Cardiac atrium fibroblast (primary cell): ENCODE measurements around the genes PCNA and FERMT1.

GRCh38 chr20:4698985-4700245, 13.2 kb downstream of the PRNP start:
- RAMPAGE, long total RNA, result no peak

GRCh38 chr20:4703622-4704355, 17.5 kb downstream of the PRNP start:
- RAMPAGE, long total RNA, result no peak

DNA sequence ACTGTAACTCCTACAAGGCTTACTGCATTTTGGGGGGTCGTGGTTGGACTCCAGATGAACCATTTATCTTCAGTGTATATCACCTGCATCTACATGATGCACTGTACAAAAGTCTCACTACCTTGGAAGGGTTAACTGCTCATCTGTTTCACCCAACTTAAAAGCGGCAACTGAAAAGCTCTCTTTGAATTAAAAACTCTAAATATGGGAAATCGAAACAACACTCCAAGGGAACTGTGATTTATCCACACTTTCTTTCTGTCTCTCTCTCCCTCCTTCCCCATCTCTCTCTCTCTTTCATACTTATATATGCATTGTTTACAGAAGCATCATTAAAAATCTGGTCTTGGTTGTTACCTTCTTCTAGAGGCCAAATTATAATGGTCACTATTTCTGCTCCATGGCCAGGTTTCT, 44.7 kb downstream of the RASSF2 start:
- RAMPAGE, long total RNA, result no peak

DNA sequence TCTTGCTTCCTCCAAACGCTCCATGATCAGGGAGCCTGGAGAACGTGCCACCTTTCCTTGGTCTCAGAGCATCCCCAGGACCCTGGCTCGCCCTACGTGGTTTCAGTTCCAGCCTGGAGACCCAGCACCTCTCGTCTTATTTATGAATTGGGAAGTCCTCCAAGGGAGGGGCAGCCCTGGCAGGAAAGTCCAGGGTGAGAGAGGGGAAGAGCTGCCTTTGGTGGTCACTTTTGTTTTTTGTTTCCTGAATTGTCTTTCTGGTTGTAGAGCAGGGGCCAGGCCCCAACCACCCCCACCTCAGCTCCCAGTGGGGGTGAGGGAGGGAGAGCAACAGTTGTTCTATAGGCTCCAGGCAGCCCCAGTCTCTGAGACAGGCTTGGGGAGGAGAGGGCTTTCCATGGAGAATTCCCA, 12.9 kb downstream of the RASSF2 start:
- RAMPAGE, long total RNA, result no peak

DNA sequence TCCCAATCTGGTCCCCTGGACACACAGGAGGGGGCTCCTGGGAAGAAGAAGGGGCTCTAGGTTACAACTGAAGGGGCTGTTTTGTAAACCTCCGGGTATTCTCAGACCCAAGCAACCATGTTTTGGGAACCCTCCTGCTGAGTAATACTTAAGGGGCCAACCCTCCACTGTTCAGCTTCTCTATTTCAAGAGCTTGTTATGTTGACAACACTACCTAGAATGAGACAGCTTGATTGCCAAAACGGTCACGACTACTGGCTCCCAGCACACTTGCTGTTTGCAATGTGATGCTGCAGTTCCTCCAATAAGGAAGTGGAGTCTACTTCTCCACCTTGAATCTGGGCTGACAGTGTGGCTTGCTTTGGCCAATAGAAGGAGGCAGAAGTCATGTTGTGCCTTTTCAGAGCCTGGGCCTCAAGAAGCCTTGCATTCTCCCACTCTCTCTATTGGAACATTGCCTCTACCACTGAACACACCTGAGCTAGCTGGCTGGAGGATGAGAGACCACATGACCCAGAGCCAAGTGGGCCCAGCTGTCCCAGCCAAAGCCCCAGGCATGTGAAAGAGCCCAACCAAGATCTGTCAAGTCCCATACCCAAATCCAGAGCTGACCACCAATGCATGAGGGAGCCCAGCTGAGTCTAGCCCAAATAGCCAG, 6.2 kb upstream of the RASSF2 start:
- RAMPAGE, long total RNA, result no peak

DNA sequence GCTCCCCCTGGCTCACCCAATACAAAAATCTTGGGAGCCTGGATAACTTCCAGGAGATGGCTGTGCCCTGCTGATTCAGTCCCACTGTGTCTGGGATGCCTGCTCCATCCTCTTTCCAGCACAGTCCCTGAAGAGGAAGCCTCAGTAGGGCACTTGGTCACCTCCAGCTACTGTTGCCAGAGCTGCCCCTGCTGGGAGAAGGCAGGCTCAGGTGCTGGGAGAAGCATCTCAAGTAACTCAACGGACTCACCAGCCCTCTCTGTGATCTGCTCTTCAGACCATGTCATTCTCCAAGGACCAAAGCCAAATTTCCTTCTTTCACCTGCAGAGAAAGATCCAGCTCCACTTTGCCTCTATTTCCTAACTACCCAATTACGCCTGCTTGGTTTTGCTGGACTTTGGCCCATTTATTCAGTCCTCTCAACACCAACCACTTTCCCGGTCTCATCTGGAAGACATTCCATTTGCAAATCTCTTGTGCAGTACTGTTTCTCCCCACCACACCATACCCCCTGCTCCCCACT, 53.3 kb downstream of the SLC23A2 start:
- RAMPAGE, long total RNA, result no peak

- RAMPAGE, long total RNA, result no peak
Measured at GRCh38 chr20:4961569-4962875, 39.3 kb downstream of the SLC23A2 start.

DNA sequence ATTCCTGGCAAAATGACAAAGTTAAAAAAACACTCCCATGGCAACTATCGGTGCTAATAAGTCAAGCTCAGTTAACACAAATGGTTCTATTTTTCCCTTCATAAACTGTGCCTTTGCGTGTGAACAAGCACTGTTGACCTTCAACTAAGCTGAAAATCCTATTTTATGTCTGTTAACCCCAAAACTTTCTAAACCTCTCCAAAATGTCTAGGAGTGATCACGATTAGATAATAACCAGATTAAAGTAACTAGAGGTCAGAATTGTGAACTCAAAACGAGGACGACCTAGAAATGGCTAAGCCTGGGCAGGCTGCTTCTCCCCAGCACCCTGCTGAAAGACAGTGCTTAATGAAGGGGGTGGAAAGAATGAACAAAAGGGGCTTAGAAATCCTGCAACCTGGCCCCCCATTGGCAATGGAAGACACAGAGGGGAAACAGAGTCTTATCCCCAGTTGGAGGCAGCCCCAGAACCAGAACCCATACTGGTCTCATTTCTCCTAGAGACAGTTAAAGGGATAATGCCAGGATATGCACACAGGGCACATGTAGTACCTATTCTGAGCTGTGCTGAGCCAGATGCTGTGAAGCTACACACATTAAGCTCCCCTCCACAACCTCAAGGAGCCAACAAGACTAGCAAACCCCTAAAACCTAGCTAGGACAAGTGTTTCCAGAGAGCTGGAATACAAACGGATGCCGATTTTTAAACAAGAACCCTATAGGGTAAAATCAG, 23.0 kb downstream of the SLC23A2 start:
- RAMPAGE, long total RNA, result no peak

DNA sequence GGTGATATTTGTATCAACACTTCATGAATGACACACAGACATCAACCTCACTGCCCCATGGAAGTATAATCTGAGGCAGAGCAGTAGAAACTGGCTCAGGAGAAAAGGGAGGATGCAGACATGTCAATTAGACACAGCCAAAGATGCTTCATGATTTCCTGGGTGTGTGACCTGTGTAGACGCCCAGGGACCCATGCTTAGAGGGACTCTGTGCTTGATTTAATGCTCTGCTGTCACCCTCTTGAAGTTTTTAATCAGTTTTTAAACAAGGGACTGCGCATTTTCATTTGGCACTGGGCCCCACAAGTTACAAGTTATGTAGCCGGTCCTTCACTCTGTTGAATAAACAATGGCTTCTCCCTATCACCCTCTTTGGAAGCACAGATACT, 34.9 kb downstream of the TMEM230 start:
- RAMPAGE, long total RNA, result no peak

GRCh38 chr20:5108464-5108975, 4.4 kb downstream of the TMEM230 start:
- RAMPAGE, long total RNA, result no peak

GRCh38 chr20:5119085-5120051, at the start of gene PCNA:
Gene PCNA (minus strand): TSS chr20:5119958.
- RAMPAGE, long total RNA, result no peak

DNA sequence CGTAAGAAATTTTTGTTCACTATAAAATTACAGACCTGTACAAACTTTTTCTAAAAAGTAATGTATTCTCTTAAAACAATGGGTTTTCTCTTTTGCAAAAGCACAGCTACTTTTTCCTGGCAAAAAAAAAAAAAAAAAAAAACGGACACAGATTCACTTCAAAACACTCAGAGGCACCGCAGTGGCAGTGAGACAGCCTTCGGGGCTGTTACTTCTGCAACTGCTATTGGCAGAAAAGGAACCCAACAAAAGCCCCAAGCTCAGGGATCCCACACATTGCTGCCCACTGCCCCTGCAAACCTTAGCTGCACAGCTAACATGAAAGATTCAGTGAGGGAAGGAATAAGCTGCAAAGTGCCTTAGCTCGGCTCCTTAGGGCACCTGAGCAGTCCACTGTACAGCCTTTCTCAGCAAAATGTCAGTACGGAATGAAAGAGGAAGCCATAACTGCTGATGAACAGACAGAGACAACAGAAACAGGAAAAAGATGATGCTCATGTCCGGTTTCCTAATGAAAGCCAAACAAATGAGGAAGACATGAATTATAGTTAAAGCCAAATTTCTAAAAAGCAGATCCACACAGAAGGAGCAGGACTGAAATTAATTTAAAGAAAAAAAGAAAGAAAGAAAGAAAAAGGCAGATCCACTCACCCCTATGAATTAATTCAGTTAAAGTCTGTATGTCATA, 40.4 kb downstream of the GPCPD1 start:
- RAMPAGE, long total RNA, result no peak

DNA sequence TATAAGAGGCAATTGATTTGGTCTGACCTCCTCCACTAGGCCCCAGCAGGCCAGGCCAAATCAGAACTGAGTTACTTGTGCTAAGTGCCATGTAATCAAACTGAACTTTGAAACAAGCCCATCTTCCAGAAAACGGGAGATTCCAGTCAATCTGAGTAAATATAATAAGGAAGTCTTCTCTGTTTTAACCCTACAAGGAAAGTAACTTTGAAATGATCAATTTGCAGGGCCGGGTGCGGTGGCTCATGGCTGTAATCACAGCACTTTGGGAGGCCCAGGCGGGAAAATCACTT, 2.0 kb upstream of the SHLD1 start:
- RAMPAGE, long total RNA, result no peak

GRCh38 chr20:5772723-5773372, 22.6 kb downstream of the SHLD1 start:
- RAMPAGE, long total RNA, result no peak

GRCh38 chr20:6122728-6123863, at the start of gene FERMT1:
Gene FERMT1 (minus strand): TSS chr20:6123030.
- RAMPAGE, long total RNA, result no peak

- RAMPAGE, long total RNA, result no peak
Measured at GRCh38 chr20:6492436-6493048, 274.9 kb upstream of the BMP2 start.

GRCh38 chr20:6656944-6657550, 110.4 kb upstream of the BMP2 start:
- RAMPAGE, long total RNA, result no peak

DNA sequence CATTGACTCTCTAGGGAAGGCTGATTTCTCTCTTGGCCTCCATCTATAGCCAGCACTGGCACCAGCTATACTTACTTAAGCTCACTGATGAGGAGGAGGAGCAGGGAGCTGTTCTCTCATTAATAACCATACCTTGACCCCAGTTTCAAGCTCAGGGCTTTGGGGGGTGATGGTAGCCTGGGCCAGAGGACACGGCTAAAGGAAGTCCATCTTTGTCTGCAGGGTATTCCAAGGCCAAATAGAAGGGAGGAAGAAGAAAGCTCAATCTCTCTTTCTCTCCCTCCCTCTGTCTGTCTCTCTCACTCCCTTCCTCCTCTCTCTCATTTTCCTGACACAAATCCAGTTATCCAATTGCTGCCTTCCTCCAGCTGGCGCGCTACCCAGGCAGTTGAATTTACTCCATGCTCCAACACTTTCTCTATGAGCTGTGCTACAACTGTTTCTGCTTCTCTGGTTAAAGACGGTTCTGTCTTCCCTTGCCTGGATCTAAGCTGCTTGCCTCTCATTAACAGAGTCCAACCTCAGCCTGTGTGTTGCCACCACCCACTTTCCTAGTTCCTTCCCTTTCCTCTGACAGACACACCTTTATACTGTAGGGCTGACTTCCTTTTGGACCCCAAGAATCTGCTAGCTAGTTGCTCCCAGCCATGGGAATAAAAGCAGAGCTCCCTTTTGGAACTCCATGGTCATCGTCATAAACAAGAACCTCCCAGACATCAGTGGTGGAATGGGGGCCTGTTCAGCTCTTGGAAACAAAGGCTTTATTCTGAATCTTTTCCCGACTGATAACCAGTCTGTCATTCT, 31.6 kb upstream of the BMP2 start:
- RAMPAGE, long total RNA, result no peak

- RAMPAGE, long total RNA, result no peak
Measured at GRCh38 chr20:8132581-8133427, 738 bp downstream of the PLCB1 start.

GRCh38 chr20:8542166-8542500, 410.1 kb downstream of the PLCB1 start:
- RAMPAGE, long total RNA, result no peak